ENCODE results near the gene TARS3.

DNA sequence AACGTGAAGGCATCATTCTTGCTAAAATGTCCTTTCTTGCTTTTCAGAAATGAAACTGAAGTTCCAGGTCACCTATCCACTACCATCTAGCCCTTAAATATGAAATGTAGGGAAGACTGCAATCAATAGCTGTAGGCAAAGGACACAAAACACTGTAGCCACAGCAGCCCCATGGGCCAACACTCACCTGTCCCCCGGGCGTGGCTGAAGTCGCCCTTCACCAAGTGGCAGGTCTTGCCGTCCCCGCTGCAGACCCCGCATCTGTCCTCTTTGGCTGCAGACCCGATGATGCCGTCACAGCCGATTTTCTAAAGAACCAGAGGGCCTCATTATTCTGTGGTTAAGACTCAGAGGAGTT lies 245.6 kb downstream of the ADAMTS17 start:
- PRO-cap = no peak

GRCh38 chr15:100131735-100132584 lies 209.8 kb downstream of the ADAMTS17 start:
- PRO-cap = no peak

DNA sequence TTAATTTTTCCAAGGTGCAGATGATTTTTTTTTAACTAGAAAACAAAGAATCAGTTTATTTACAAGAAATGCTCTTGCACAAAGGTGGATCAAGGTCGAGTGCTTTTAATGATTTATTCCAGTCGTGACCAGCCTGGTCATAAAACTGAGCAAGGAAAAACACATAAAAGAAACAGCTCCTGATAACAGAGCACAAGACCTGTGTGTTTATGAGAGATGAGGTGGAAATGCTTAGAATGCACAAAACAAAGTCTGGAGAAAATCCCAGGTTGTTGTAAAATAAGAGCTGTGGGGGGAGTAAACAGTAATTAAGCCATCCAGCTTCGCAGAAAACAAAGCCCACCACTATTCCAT lies 139.5 kb downstream of the ADAMTS17 start:
- PRO-cap = no peak

GRCh38 chr15:100338891-100339424 lies 2.8 kb downstream of the ADAMTS17 start:
- PRO-cap = no peak

DNA sequence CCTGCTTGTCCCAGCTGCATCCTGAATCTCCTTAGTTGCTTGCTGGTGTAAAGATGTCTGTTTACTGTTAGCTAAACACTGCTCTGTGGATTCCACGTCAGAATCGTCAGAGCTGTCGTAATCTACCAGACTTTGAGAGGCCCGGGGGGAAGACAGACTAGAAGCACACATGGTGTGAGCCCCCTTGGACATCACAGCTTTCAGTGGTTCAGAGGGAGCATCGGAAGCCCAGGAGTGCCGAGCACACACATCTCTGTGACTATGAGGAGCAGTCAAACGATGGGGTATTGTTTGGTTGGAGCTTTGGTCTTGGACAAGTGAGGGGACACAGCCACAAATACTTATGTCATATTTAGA lies 32.5 kb downstream of the LINS1 start:
- PRO-cap = no peak

GRCh38 chr15:100687911-100688283 lies 85.5 kb downstream of the ASB7 start:
- PRO-cap = no peak

DNA sequence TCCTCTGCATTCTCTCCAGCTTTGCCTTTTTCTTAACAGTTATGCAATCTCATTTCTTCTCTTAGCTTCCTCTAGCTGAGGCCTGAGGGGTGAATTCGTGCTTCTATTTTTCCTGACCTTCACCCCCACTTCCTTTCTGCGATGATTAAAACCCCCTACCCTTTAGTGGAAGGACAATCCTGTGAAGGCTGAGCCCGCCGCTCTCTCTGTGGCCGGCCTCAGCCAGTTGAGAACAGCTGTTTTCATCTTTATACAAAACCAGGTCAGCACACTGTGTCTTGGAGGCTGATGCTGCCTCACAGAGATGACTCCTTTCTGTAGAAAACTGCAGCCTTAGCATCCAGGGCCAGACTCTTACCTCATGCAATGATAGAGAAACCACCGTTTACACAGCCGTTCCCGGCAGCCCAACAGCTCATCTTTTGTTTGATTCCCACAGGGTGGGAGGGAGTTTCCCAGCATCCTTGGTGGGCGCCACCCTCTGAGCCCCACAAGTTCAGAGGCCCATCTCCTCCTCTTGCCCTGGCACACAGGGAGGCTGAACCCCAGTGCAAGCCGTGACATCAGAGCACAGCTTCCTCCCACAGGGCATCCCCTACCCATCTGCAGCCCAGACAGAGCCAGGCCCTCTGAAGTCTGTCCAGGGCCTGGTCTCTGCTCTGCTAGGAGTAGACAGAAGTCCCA lies 104.9 kb downstream of the LRRK1 start:
- PRO-cap = no peak

DNA sequence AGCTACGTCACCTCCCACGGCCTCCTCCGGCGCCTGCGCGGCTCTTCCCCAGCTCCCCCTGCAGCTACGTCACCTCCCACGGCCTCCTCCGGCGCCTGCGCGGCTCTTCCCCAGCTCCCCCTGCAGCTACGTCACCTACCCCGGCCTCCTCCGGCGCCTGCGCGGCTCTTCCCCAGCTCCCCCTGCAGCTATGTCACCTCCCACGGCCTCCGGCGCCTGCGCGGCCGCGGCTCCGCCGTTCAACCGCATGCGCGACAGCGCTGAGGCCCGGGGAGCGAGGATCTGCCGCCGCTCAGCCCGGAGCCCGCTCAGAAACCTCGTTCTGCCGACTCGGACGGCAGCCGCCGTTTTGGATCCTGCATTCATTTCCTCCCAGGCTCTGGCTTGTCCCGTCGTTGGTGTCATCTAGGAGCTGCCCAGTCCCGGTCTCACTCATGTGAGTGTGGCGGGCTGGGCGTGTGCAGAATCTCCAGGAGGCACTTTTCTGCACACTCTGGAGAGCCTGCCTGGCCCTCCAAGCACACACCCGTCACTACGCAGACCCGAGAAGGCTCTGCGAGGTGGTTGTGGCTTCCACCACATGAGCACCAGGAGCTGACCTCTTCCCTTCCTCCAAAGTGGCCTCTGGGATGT lies 165.4 kb downstream of the CHSY1 start:
- PRO-cap = no peak

DNA sequence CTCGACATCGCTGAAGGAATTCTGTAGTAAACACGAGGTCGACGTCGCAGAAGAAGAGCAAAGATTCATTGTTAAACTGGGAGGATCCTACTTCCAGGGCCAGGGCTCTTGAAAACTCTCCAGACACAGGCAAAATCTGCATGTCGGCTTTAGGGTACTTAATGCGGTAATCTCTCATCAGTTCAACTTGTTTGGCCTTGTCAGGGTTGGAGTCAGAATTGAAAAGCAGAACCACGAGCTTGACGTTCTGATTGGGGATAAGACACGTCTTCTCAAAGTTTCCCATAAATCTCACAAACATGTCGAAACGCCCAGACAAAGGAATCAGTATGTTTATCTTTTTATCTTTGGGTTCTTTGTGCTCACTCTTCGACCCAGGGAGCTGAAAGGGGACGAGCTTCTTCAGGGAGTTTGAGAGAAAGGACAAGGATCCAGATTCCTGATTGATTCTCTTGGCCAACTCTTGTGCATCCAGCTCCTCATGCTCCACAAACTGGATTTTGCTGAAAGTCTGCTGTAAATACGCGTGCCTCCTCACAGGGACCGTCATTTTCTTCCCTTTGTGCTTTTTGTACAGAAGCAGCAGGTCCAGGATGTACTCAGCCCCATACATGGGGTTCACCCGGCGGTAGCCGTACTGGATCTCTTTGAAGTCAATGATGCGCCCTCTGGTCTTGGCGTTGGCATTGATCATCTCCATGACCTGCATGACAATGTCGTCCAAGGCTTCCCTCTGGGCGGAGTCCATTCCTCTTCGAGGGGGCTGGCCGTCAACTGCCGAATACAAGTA lies 73.8 kb downstream of the CHSY1 start:
- PRO-cap = no peak

DNA sequence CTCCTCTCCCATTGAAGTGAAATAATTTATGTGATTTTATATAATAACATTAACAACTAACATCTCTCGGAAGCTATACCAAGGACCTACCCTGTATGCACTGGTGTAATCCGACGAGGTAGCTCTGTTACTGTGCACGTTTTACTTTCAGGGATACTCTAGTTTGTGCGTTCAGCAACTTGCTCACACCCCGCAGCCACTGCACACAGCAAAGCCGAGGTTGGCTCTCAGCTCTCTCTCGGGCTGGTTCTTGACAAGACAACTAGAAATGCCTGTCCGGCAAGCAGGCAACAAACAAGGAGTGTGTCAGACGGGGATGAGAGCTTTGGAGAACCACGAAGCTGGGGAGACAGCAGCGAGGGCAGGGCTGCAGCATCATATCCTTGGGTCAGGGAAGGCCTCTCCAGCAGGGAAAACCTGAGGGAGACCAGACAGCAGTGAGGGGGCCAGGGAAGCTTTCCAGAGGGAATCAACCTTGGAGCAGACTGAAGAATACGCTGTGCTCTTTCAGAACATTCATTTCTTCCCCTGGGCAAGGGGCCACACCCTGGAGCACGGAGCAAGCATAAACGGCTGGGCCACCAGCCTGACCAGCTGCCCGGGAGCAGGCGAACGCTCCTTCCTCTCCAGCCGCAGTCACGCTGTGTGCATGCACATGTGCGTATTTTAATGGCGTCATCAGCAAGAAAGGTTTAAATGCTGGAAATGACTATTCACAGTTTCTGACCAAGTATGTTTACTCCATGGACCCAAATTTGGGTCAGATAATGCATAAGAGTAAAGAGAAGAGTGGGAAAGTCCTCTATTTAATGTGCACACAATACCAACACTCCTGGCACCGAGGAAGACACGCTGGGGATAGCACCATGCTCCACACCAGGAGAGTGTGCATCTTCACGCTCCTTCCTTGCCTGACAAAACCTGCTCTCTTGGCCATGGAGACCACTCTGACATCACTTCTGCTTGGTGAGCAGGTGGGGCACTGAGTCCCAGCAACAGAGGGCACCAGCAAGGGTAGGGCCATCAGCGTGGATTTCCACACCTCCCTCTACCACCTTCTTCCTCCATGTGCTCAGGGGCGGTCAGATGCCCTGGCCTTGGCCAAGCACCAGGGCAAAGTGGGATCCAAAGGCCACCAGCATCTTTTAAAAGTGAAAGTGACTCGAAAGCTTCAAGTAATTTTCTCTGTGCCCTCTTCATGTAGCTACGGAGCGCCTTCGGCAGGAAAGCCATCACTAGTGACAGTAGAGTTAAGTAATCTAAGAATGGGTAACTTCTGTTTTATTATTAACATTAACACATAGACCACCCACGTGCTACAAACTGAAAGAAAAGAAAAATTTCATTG lies 58.4 kb downstream of the CHSY1 start:
- PRO-cap = no peak

DNA sequence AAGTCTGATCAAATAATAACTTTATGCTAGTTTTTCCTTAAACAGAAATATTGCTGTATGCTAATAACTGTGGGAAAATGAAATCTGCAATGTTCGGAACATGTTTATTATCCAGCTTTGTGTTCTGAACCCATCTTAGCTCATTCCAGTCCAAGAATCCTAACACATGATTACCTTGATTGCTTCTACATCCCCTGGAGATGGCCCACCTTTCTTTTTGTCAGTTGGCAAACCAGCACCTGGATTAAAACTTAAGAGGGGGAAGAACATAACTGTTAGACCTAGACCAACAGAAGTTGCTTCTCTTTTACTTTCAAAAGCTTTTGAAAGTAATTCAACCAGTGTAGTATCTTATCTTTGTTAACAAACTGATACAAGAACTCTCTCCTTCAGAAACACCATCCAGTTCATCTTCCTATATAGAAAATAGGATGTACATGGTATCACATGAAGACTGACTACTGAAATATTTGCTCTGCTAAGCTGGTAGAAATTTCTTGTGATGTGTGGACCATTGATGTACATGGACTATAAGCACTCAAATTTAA lies 8.3 kb upstream of the SELENOS start:
- PRO-cap = no peak

DNA sequence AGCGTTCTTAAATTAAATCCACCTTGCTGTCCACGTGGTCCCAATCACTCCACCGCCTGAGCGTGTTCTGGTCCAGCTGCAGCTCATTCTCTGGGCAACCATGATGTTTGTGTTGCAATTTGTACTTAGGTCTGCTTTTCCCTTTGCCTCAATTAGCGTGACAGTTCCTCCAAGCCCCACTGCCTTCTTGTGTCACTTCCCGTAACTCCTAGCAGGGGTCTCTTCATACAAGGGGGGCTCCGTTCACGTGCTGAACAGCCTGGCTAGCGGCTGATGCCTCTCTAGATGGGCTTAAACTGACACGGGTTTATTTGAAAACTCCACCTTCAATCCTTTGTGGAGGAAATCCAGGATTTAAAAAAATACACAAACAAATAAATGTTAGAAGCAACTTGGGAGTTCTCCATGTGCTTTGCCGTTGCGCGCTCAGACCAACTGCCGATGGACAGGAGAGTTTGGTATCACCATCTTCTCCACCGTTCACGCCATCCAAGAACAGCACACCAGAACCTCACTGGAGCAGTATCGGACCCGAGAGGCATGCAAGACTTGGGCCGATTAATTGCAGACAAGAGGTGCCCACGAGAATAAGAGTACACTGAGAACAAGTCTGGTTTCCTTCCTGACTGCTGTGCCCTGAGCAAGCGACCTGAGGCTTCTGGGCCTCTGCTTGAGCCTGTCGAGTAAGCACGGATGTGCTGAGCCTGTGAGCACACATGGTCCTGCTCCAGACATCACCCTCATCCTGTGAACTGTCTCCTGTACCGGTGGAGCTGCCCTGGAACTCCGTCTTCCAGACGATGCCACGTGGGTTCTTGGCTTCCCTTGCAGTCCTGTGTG lies 34.0 kb upstream of the SNRPA1 start:
- PRO-cap = no peak

- PRO-cap = no peak
Measured at GRCh38 chr15:101333651-101333981, 38.6 kb upstream of the SNRPA1 start.

DNA sequence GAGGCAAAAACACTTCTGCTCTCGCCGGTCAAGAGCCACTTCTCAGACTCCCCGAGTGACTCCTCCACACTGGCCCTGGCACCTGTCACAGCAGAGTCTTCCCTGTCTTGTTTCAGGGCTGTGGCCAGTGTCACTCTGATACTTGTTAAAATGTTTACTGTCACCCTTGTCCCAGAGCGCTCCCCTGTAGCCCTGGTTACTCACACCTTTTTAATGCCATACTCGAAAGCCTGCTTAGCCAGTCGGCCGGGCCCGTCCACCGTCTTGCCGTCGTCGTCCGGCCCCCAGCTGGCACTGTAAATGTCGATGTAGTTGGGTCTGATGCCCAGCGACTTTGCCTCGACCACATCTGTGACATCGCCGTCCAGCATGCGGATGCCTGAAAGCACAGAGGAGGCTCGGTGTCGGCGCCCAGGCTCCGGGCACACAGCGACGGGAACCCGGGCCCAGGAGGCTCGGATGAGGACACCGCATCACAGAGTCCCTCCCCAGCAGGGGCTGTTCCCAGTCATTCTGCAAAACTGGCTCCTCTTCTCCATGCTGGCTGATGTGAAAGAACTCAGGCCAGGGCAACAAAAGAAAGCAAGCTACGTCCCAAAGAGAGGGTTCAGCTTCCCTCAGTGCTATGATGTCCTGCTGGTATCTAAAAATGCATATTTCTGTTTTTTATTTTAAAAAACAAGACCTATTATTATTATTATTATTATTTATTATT lies 91.2 kb downstream of the PCSK6 start:
- PRO-cap = no peak

DNA sequence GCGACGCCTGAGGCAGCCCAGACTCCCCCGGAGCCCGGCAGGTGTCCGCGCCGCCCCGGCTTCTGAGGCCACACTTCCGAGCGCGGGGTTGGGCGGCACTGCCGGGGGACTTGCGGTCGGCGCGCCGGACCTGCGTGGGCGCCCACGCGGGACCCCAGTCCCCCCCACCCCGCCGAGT lies 617 bp downstream of the PCSK6 start:
- PRO-cap = unidirectional peak, minus-strand start at position 60 of the sequence

DNA sequence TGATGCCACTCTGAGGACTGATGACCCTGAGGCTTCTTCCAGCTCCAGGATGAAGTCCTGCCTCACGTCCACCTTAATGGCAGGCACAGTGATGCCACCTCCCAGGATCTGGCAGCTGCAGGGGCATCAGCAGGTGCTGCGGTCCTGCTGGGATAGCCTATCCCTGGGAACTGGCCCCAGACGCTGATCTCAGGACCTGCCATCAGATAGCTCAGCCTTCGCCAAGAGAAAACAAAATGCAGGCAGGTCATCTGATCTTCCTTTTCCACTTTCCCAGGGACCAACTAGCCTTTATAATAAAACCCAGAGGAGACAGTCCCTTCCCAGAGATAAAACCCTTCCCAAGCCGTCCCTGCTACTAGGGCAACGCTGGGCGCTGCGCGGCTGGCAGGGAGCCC lies 42.2 kb downstream of the TM2D3 start:
- PRO-cap = no peak

DNA sequence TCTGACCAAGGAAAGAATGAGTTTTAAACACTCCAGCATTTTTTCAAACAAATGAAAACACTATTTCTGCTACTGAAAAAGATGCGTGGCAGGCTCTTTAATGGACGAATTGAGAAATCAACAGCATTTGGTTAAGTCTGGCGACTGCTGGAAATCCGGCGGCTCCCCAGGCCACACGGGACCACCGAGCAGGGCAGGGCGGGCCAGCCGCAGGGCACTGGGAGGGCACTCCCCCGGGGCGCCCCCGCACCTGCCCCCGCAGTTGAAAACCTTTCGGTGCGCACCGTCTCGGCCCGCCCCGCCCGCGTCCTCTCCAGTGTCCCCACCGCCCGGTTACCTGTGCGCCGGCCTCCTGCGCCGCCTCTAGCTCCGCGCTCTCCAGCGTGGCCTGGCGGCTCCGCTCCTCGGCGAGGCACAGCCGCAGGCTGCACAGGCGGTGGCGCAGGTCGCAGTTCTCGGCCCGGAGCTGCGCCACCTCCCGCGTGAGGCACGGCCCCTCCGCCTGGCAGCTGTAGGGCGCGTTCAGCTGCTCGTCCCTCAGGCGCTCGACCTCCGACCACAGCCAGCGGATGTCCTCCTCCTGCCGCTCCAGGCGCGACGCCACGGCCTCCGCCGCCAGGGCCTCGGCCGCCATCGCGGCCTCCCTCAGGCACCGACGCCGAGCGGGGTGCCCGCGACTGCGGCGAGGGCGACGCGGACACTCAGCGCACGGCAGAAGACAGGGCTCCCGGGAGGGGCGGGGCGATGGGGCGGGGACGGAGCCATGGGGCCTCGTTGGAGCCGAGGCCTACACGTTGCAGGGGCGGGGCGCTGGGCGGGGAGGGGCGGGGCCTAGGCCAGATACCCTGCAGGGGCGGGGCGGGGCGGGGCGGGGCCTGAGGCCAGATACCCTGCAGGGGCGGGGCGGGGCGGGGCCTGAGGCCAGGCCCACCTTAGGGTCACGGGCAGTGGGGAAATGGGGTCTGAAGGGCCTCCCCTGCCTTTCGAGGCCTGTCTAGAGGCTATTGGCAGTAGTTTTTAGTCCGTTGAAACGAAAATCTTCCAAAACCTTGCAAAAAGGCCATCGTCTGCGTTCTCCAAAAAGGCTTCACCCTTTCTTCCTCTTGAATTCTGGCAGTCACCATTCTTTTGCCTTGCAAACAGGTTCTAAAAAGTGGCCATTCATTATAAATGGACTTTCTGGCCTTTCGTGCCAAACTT lies at the start of gene TARS3:
Gene TARS3 (minus strand): TSS at position 720 of the 1,200 bp plus-strand sequence.
- PRO-cap = bidirectional peak, plus-strand start at position 895 of the sequence, minus-strand start at position 681 of the sequence

Measured in Metastatic Lung Carcinoma in the Adrenal Gland (tissue), 1 donor.